Adrenal gland (tissue), 7 donors: ENCODE measurements around a stretch of chr2.

- PRO-cap, 3 experiments, result peak in 3 of 3 experiments; most common minus-strand start chr2:216672023 (in 2)
- RAMPAGE, long total RNA, 4 experiments, result no peak in any of the 4 experiments
- RRBS, result no CpG with 5 or more reads among the region's 8 CpGs
Measured at GRCh38 chr2:216671765-216672272, 23.5 kb downstream of the IGFBP5 start.

- PRO-cap, 3 experiments, result no peak in any of the 3 experiments
- RAMPAGE, long total RNA, 4 experiments, result no peak in any of the 4 experiments
- RRBS, result no CpG with 5 or more reads among the region's 6 CpGs
Measured at GRCh38 chr2:216717360-216717756, 22.0 kb upstream of the IGFBP5 start.

DNA sequence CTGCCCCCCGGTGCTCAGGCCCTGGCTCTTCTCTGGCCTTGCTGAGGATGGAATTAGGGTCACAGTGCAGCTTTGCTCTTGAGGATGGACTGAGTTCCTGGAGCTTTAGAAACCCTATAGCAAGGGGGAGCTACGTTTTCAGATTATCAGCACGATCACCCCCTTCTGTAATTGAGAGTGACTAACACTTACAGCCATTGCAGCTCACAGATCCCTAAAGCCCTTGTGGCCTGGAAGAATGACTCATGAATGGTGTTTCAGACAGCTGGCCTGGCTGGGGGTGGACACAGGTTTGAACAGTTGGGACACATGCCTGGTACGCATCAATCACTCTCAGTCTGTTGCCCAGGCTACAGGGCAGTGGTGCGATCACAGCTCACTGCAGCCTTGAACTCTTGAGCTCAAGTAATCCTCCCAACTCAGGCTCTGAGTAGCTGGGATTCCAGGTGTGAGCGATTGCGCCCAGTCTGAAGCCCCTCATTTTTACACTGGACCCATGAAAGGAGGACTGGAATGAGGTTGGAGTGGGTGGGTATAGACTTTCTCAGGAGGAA is 79.8 kb upstream of the IGFBP5 start:
- PRO-cap, 3 experiments, result no peak in any of the 3 experiments
- RAMPAGE, long total RNA, 4 experiments, result no peak in any of the 4 experiments
- RRBS, result no CpG with 5 or more reads among the region's 7 CpGs

GRCh38 chr2:216802641-216803305 is 57.1 kb downstream of the TNP1 start:
- PRO-cap, 3 experiments, result no peak in any of the 3 experiments
- RAMPAGE, long total RNA, 4 experiments, result no peak in any of the 4 experiments
- RRBS, result no CpG with 5 or more reads among the region's 9 CpGs

GRCh38 chr2:216850020-216850551 is 9.8 kb downstream of the TNP1 start:
- PRO-cap, 3 experiments, result no peak in any of the 3 experiments
- RAMPAGE, long total RNA, 4 experiments, result no peak in any of the 4 experiments
- RRBS, result no CpG with 5 or more reads among the region's 12 CpGs

GRCh38 chr2:216909419-216909967 is 49.6 kb upstream of the TNP1 start:
- PRO-cap, 3 experiments, result no peak in any of the 3 experiments
- RAMPAGE, long total RNA, 4 experiments, result no peak in any of the 4 experiments
- RRBS, result 56% methylated on average over 2 of the region's 6 CpGs

DNA sequence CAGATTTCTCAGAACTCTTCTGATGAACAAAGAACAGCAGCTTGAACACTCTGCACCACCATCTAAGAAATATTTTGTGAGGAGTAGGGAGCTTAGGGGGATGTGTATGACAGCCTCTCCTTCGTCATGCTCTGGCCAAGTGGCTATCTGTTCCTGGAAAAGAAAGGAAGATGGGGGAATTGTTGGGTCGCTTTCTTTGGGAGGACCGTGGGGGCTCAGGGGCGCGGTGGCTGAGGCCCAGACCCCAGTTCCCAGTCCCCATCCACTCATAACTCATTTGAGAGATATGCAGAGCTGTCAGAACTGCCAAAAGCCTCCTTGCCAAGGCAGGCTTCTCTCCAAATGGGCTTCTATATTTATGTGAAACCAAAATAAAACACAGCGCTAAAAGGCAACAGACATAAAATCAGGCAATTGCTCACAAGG is 114.7 kb upstream of the TNP1 start:
- PRO-cap, 3 experiments, result no peak in any of the 3 experiments
- RAMPAGE, long total RNA, 4 experiments, result no peak in any of the 4 experiments
- RRBS, result no CpG with 5 or more reads among the region's 6 CpGs

DNA sequence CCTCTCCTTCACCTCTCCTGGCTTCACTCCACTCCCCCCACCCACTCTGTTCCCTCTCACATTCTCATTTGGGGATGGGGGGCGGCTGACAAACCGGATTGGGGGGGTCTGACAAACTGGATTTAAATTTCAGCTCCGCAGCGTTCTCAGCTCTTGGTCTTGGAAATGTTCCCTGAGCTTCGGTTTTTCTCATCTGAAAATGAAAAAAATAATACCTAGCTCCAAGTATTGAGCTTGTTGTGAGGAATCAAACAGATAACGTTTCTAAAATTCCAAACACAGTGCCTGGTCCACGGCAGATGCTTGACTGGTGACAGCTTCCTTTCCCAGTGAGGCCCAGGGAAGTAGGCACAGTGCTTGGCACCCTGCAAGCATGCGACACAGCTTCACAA is 205.0 kb upstream of the TNP1 start:
- PRO-cap, 3 experiments, result peak in 1 of 3 experiments; most common minus-strand start position 167 of the sequence (in 1)
- RAMPAGE, long total RNA, 4 experiments, result no peak in any of the 4 experiments
- RRBS, result no CpG with 5 or more reads among the region's 8 CpGs

DNA sequence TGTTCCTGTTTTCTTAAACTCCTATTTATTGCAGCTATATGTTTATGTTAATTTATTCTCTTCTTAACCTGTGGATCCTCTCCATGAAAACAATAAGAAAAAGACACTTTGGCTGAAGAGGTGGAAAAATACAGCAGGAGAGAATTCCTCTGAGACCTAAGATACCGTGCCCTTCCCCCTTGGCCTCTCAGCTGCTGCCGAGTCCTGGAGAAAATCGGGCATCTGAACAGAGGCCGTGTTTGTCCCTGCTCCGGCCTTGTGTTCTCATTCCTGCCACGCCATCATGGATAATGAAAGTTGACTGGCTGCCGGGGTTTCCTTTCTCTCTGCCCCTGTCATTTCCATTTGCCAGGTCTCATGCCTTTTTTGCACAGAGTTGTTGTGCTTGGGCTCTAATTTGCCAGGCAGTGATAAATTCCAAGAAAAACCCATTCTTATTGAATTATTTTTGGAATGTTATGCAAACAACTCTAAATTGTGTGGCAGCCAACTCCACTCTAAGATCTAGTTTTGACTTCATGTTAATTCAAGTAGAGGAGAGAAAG is 496.9 kb upstream of the TNP1 start:
- PRO-cap, 3 experiments, result no peak in any of the 3 experiments
- RAMPAGE, long total RNA, 4 experiments, result no peak in any of the 4 experiments
- RRBS, result 80% methylated on average over 1 of the region's 7 CpGs

DNA sequence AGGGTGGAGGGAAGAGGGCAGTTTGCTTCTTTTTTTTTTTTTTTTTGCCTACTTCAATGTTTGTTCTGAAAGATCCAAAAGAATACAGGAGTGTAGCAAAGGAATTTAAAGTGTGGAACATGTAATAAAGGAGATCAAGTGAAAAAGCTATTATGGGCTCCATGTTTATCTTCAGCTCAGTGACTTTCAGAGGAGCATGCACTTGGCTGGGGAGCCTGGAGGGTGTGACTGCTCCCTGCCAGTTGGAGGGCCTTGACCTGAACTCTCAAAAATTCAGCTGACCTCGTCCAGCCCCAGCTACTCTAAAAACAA is 501.2 kb upstream of the TNP1 start:
- PRO-cap, 3 experiments, result no peak in any of the 3 experiments
- RAMPAGE, long total RNA, 4 experiments, result no peak in any of the 4 experiments
- RRBS, result no CpG with 5 or more reads among the region's 1 CpG

- PRO-cap, 3 experiments, result no peak in any of the 3 experiments
- RAMPAGE, long total RNA, 4 experiments, result no peak in any of the 4 experiments
- RRBS, result no CpG with 5 or more reads among the region's 7 CpGs
Measured at GRCh38 chr2:217437169-217437893, 565.5 kb downstream of the TNS1 start.

DNA sequence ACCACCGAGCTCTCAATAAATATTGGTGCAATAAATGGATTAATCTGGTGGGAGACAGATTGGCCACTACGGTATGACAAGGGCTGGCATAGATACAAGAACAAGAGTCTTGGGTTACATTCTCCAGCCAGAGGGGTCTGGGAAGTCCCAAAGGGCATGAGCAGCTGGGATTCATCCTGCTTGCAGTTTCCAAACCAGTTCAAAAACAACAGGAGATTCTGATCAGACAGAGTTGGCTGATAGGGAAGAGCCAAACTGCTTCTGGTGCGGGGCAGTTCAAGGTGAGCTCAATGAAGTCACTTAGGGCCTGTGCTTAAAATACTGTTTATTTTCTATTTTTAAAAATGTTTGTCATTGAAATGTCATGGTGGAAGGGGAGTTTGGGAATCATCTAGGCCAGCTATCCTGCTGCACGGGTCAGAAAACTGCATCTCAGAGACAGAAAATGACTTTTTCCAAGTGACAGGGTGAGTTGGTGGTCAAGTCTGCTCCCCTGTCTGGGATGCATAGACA is 266.8 kb downstream of the TNS1 start:
- PRO-cap, 3 experiments, result peak in 1 of 3 experiments; most common plus-strand start position 229 of the sequence (in 1)
- RAMPAGE, long total RNA, 4 experiments, result no peak in any of the 4 experiments
- RRBS, result no CpG with 5 or more reads among the region's 4 CpGs

GRCh38 chr2:217804089-217804878 is 198.5 kb downstream of the TNS1 start:
- PRO-cap, 3 experiments, result no peak in any of the 3 experiments
- RAMPAGE, long total RNA, 4 experiments, result start-site peak on the minus strand in 1 of 4 experiments, at chr2:217804483-217804567 at its widest, 213 reads per replicate
- RRBS, result 7% methylated on average over 3 of the region's 14 CpGs

DNA sequence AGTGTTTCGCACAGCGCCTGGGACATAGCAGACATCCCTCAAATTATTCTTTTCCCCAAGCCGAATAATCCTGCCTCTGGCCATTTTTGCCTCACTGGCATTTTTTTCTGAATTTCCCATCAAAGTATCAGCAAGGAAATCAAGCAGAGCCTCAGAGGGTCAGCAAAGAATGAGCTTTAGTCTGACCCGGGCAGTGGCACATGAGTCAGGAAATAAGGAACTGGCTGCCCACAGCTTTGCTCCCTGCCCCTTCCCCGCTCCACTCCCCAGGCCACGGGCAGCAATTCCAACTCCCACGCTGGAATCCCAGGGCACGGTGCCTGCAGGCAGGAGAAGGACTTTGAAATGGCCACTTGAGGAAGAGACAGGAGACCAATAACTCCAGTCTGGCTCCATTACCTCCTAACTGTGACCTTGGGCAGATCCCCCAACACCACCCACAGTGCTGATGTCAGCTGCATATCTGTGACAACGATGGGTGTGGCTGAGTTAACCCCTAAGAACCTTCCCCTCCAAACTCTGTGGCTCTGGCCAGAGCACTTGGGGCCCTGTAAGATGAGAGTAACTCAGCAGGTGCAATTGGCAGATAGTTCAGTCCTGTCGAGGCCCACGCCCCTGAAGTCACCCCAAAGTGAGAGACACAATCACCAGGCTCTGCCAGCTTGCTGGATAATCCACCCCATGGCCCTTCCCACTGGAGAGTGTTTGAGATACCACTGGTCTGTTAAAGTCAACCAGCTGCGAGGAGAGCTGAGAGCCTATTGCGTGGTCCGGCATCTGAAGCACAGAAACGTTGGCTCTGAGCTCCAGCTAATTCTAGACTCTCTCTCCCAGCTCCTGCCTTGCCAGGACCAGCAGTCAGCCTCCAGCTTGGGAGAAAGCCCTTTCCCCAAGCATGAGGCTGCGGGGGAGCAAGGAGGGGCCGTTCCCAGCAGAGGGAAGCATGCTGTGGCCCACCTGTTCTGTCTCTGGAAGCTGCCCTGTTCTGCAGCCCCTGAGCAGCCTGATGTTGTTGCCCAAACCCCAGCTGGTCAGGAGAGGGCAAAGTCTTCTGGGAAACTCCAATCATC is 175.2 kb downstream of the TNS1 start:
- PRO-cap, 3 experiments, result peak in 1 of 3 experiments; most common minus-strand start position 171 of the sequence (in 1)
- RAMPAGE, long total RNA, 4 experiments, result no peak in any of the 4 experiments
- RRBS, result no CpG with 5 or more reads among the region's 17 CpGs

GRCh38 chr2:217879029-217879402 is 123.8 kb downstream of the TNS1 start:
- PRO-cap, 3 experiments, result peak in 1 of 3 experiments; most common minus-strand start chr2:217879145 (in 1)
- RAMPAGE, long total RNA, 4 experiments, result no peak in any of the 4 experiments
- RRBS, result no CpG with 5 or more reads among the region's 9 CpGs

- PRO-cap, 3 experiments, result no peak in any of the 3 experiments
- RAMPAGE, long total RNA, 4 experiments, result no peak in any of the 4 experiments
- RRBS, result no CpG with 5 or more reads among the region's 7 CpGs
Measured at GRCh38 chr2:217887575-217888095, 115.2 kb downstream of the TNS1 start.

DNA sequence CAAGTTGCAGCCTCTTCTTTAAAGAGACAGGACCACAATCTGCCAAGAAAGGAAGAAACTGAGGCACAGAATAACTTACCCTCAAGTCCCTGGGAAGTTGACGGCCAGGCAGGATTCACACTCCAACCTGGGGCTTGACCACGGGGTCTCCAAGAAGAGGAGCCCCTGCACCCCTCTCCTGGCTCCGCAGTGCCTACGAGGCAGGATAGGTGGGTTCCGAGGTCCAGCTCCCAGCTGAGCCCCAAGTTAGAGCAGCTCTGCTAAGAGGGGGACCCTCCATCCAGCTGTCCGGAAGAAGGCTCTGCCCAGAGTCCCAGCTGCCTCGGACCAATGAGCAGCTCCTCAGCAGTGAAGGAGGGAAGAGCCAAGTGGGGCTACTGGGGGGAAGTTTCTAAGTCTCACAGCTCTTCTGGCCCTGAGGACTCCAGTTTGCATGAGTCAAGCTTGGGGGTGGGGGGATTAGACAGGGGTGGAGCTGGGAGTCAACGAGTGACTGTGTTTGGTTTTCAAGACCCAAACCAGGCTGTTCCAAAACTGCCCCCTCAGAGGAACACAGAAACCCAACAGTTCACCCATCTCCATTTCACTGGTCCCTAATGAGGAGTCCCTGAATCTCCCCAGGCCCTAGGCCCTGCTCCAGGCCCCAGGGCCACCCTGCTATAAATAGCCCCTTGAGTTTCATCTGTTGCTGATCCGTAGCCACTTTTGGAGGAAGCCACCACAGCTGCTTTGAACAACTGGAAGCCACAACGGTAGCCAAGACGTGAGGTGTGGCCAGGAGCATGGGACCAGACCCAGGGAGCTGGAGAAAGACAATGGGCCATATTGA is 101.0 kb downstream of the TNS1 start:
- PRO-cap, 3 experiments, result peak in 1 of 3 experiments; most common plus-strand start position 691 of the sequence (in 1); most common minus-strand start position 291 of the sequence (in 1)
- RAMPAGE, long total RNA, 4 experiments, result no peak in any of the 4 experiments
- RRBS, result no CpG with 5 or more reads among the region's 11 CpGs

- PRO-cap, 3 experiments, result no peak in any of the 3 experiments
- RAMPAGE, long total RNA, 4 experiments, result no peak in any of the 4 experiments
- RRBS, result no CpG with 5 or more reads among the region's 7 CpGs
Measured at GRCh38 chr2:217909444-217909943, 93.3 kb downstream of the TNS1 start.

- PRO-cap, 3 experiments, result peak in 2 of 3 experiments; most common plus-strand start chr2:217910381 (in 2); most common minus-strand start chr2:217910071 (in 1)
- RAMPAGE, long total RNA, 4 experiments, result no peak in any of the 4 experiments
- RRBS, result 47% methylated on average over 2 of the region's 7 CpGs
Measured at GRCh38 chr2:217909944-217910637, 92.7 kb downstream of the TNS1 start.

DNA sequence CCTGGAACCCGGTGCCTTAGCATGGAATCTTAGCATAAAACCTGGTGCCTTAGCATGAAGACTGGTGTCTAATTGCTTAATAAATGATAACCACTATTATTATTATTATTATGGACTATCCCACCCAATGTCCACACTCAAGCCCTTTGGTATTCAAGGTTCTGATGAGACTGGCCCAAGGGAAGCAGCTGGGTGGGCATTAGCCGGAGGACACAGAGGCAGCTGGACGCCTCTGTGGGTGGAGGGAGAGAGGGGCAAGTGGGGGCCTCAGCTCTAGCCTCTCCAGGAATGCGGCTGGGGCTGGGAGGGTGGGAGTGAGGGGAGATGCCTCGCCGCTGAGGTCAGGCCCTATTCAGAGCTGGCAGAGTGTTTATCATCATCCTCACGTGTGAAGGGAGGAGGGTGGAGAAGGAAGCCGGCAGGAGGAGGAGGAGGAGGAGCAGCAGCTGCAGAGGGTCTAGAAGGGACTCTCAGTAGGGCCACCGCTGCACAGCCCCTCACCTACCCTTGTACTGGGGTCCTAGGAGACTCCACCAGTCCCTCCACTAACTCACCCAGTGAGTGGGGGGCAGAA is 43.1 kb downstream of the TNS1 start:
- PRO-cap, 3 experiments, result no peak in any of the 3 experiments
- RAMPAGE, long total RNA, 4 experiments, result no peak in any of the 4 experiments
- RRBS, result no CpG with 5 or more reads among the region's 9 CpGs